Hematopoietic multipotent progenitor cell (in vitro differentiated cells): ENCODE measurements around a stretch of chr16.

- CAGE, long polyA plus RNA = no peak
Observed at GRCh38 chr16:85169136-85170269, 57.2 kb upstream of the CIBAR2 start.

GRCh38 chr16:85181055-85182211 lies 69.2 kb upstream of the CIBAR2 start:
- CAGE, long polyA plus RNA = no peak

DNA sequence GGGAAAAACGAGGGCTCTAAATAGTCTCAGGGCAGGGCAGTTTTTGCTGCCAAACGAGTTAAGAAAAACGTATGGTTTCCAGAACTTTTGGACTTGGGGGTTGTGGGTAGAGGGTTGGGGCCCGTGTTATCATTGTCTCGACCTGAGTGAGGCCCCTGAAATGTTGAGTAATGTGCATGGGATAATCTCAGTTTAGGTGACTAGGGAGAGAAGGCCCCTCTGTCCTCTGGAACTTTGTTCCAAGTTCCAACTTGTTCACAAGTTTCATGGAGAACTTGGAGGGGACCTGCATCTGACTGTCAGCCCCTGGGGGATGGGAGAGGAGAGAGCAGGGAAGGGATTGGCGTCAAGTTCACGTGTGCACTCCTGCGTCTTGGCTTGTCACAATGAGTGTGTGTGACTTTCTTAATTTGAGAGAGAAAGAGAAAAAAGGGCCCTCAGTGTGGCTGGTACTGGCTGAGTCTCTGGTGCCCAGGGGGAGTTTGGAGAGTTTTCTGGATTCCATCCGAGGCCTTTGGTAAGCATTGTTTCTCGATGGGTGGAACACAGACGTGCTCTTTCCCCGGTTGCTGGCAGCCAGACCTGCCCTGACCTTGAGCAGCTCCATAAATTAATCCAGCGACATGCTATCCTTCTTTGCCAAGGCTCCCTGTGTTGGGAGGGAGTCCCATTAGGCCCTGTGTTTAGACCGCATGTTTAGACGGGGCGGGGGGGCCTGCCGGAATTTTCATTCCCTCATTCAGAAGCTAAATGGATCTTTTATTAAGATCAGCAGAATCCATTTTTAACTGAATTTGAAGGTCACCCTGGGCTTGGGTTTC lies 84.0 kb upstream of the CIBAR2 start:
- CAGE, long polyA plus RNA = no peak

GRCh38 chr16:85206712-85207277 lies 94.5 kb upstream of the CIBAR2 start:
- CAGE, long polyA plus RNA = no peak

DNA sequence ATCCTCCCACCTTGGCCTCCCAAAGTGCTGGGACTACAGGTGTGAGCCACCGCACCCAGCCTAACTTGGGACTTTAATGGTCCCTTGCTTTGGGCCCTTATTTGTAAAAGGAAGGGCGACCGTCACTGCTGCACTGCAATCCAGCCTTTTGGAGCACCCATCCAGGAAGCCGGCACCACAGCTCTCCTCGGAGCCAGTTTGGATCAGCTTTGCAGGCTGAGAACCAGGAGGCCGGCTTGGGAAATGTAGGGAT lies 183.5 kb upstream of the CIBAR2 start:
- CAGE, long polyA plus RNA = no peak

DNA sequence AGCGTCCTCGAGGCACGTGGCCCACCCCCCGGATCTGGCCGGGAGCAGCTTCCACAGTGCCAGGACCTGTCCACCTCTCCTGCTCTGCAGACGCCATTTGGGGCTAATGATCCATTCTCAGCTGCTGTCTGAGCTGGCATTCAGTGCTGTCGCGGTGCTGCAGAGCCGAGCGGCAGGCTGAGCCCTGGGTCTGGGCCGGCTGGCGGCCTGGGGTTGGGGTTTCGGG lies 197.2 kb upstream of the CIBAR2 start:
- CAGE, long polyA plus RNA = no peak

GRCh38 chr16:85311849-85312048 lies 199.5 kb upstream of the CIBAR2 start:
- CAGE, long polyA plus RNA = no peak

DNA sequence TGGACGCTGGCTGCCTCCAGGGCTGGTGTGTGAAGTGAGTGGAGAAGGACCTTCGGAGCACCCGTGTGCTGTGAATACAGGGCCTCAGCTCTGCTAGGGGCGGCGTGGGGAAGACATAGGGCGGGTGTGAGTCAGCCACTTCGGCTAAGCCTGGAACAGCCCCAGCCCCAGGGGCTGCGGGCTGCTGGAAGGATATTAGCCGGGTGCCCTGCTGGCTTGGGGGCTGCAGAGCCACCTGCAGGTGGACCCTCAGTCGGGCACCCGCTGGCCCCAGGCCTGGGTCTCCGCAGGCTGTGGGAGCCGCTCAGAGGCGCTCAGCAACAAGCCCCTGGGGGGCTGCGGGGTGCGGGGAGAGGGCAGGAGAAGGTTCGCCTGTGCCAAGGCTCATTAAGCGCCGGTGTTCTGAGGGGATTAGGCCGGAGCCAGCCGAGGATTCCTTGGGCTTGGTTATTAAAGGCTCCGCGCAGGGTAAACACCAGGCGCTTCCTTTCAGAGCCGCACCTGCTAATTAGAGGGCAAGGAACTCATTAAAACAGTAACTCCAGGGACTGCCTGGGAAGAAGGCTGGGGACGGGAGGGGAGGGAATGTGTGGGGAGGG lies 217.1 kb upstream of the CIBAR2 start:
- CAGE, long polyA plus RNA = no peak

DNA sequence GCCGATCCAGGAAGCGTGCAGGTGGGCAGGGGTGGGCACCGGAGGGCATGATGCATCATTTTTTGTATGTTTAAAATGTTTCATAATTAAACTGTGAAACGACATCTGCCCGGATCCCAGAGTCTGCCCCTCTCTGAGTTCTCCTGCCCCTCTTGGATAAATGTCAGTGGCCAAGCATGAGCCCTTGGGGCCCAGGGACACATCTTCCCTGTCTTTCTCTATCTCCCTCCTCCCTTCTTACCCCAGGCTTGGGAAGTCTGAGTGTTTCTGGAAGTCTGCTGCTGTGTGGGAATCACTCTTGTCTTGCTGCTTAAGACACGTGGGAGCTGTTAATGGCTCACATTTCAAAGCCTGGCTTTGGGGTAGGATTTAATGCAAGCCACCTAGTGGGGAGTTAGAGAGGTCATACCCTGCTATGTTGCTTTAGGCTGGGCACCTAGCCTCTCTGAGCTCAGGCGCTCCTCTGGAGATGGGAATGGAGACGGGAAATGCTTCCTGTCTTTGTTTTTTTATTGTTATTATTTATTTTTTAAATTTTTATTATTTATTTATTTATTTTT lies 218.4 kb upstream of the CIBAR2 start:
- CAGE, long polyA plus RNA = no peak

- CAGE, long polyA plus RNA = no peak
Observed at GRCh38 chr16:85358897-85360014, 247.0 kb upstream of the CIBAR2 start.

- CAGE, long polyA plus RNA = no peak
Observed at GRCh38 chr16:85402020-85402411, 211.1 kb upstream of the GSE1 start.

GRCh38 chr16:85425153-85425649 lies 187.9 kb upstream of the GSE1 start:
- CAGE, long polyA plus RNA = no peak

DNA sequence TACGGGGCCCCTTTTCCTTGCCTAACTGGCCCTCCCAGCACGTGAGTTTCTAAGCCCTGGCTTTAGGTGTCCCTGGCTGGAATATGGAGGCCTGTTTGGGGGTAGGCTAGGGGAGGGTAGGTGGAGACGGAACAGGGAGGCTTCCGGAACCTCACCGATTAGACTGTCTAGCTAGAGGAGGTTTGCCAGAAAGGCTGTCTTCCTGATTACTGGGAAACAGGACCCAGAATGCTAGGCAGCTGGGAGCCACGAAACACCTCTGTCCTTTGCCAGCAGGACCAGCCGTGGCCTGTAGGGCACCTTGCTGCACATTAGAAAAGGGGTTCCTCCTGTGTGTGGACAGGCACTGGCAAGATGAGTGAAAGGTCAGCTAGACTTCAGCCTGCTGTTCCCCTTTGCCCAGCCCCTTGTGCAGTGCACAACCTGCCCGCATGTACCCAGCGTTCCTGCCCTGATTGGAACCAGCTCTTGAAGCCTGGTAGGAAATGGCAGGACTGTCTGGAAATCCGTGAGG lies 83.5 kb upstream of the GSE1 start:
- CAGE, long polyA plus RNA = no peak

GRCh38 chr16:85553263-85553945 lies 59.7 kb upstream of the GSE1 start:
- CAGE, long polyA plus RNA = no peak

GRCh38 chr16:85569384-85570324 lies 43.5 kb upstream of the GSE1 start:
- CAGE, long polyA plus RNA = no peak

- CAGE, long polyA plus RNA = no peak
Observed at GRCh38 chr16:85570325-85571448, 42.4 kb upstream of the GSE1 start.

DNA sequence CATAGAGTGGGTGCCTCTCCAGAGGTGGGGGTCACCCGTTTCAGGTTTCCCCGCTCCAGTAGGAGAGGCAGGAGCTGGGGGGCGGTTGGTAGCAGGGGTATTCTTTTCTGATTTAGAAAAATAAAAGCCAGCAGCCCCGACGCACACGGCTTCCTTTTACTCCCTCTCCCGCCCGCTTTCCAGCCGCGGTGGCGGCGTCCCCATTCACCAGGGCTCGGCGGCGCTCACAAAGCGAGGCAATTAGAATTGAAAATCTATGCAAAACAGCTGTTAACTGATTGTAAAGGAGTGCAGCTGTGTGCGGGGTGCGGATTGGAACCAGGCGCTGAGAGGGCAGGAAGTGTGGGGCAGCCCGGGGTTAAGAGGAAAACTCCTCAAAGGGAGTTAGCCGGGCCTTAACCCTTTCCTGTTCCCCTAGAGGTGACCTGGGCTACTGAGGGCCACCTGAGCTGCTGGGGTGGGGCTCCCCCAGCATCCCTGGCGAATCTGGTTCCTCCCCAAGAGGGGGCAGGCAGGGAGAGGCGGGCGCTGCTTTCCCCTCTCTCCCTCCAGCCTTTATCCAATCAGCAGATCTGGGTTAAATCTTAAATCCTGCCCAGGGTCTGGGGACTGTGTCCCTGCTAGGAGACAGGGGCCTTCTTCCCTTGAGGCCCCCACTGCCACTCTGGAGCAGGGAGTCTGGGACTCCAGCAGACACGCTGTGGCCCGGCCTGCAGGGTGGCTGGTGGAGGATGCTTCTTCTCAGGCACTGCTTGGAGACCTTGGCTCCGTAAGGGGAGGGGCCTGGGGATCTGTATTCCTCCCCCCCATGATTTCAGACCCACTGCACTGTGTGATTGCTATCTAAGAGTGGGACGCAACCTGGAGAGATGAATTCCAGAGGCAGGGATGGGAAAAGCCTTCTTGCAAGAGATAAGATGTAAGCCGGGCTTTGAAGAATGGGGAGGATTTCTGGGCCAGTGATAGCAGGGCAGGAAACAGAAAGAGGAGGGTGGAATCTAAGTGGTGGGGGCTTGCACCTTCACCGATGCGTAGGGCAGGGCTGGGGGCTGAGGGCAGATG lies 5.6 kb upstream of the GSE1 start:
- CAGE, long polyA plus RNA = no peak

- CAGE, long polyA plus RNA = no peak
Observed at GRCh38 chr16:85610934-85611305, 2.2 kb upstream of the GSE1 start.

DNA sequence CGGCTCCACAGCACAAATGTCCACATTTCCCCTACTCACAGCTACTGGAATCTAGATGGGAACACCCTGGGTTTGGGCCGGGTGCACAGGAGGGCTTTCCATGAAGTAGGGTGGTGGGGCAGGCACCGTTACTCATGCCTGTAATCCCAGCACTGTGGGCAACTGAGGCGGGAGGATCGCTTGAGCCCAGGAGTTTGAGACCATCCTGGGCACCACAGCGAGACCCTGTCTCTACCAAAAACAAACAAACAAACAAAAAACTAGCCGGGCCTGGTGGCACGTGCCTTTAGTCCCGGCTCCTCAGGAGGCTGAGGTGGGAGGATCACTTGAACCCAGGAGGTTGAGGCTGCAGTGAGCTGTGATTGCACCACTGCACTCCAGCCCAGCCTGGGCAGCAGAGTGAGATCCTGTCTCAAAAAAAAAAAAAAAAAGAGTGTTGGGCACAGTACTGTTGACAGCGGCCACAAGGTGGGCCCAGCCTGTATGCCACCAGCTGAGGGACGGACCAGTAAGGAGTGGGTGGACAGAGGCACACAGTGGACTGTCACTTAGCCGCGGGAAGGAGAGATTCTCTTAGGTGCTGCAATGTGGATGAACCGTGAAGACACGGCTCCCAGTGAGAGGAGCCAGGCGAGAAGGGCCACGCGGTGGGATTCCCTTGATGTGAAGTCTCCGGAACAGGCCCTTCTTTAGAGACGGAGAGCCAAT lies 31.0 kb downstream of the GSE1 start:
- CAGE, long polyA plus RNA = no peak

GRCh38 chr16:85674448-85675132 lies 14.2 kb downstream of the GINS2 start:
- CAGE, long polyA plus RNA = no peak